BE2C (cell line): ENCODE measurements around the genes RRAD, TPPP3 and CTCF.

GRCh38 chr16:66511668-66512419 lies 38.1 kb downstream of the TK2 start:
- RRBS, result no CpG with 5 or more reads among the region's 11 CpGs

DNA sequence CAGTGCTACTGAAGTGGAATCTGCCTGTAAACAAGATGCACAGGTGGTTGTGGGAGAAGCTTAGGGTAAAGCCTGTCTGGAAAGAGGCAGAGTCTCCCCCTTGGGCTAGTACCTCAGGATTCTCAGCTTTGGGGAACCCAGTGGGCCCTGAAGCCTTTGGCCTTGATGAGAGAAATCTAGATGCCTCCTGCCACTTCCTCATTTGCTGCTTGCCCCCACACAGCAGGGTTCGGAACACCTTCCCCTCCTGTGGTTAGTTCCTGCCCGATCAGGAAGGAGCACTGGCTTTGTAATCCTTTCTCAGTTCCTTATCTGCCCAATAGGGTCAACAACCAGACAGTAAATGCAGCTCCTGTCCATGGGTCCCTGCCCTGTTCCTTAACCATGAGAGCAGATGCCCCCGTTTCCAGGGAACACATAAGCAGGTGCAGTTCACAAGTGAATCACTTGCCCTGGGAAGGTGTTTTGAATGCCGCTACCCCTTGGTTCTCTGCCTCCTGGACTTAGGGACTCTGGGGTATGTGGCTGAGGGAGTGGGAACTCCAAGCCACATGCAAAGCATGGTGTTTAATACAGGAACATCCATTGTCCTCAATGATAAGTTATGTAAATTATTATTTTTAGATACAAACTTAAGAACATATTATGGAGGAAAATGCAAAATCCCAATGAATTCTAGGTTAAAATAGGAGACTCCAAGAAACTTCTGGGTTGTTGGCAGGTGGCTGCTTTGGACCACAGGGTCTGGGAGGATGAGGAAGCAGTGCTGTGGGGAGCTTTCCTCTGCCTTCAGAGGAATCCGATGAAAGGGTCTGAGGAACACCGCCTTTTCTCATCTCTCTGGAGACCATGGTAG lies 24.9 kb downstream of the TK2 start:
- RRBS, result no CpG with 5 or more reads among the region's 6 CpGs

GRCh38 chr16:66695609-66696185 lies 846 bp downstream of the CMTM4 start:
- RRBS, result 24% methylated on average over 11 of the region's 22 CpGs

GRCh38 chr16:66871644-66872206 lies 8.6 kb upstream of the PDP2 start:
- RRBS, result no CpG with 5 or more reads among the region's 3 CpGs

DNA sequence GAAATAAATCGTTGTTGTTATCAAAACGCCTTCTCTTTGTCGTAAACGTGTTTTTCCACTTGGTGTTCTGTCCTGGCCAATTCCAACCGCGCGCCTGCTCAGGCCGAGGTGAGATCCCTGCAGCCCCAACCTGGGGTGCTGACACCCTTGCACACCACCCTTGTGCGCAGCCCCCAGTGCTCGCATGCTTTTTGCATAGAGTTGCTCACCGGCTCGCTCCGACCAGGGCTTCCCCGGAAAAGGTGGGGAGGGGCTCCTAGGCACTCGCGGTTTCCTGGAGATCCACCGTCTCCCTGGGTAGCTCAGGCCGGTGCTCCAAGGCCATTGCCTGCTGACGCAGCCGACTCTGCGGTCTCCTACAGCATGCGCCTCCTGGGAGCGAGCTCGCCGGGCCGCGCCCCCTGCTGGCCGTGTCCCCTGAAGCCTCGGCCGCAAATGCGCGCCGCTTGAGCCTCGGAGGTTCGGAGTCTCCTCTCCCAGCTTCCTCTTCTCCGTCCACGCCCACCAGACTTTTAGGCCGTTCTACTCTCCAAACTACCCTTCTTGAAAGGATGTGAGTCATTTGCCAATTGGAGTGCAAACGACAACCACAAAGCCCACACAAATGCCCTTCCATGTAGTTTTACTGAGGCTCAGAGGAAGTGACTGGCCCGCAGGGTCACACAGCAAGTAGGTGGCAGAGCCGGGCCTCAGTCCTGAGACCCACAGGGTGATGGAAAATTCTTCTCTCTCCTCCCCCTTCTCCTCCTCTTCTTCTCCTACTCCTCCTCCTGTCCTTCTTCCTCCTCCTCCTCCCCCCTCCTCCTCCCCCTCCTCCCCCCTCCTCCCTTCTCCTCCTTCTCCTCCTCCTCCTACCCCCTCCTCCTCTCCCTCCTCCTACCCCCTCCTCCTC lies 7.2 kb upstream of the PDP2 start:
- RRBS, result 1% methylated on average over 11 of the region's 41 CpGs

DNA sequence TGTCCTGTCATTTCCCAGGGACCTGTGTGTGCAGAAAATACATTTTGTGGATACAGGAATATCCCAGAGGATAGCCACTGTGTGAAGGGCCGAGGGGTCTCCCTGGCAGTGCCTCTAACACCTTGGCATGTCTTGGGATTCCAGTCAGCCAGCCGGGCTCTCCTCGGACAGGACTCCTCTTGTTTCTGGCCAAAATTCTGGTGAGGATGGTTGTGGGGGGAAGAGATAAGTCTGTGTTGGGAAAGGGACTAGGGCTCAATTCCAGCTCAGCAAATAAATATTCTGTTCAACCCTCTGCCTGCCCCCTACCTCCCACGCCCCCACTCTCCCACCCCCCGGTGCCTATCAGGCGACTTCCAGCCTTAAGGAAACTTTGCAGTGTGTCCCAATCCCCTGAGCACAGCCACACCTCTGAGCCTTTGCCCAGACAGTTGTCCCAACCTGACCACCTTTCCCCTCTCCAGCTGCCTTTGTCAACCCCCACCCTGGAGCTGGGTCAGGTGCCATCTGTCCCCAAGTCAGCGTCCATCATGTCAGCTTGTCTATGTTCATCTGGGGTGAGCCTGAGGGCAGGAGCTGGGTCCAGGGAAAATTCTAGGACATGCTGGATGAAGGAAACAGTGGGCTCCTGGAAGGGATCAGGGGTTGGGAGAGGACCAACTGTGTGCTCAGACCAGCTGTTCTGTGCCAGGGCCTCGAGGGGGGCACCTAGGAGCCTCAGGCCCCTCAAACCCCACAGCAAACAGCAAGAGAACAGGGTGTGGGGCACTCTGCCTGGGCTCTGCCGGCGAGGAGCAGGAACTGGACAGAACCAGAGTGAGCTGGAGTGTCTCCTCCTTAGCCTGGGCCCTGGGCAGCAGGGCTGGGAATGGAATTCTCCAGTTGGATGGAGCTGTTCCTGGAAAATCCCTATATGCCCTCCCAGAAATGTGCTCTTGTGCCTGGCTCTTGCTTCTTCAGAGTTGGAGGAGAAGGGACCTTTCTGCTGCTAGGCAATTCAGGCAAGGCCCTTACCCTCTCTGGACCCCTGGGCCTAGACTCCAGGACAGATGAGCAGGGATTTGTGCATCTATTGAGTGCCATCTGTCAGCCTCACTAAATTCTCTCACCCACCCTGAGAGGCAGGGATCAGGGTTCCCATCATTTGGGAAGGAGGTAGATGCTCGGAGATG lies 17.8 kb downstream of the CDH16 start:
- RRBS, result no CpG with 5 or more reads among the region's 11 CpGs

- RRBS, result no CpG with 5 or more reads among the region's 5 CpGs
Measured at GRCh38 chr16:66919886-66920395, 1.3 kb upstream of the CDH16 start.

GRCh38 chr16:66925397-66925982 lies at the start of gene RRAD:
Gene RRAD (minus strand): TSS chr16:66925535.
- RRBS, result 39% methylated on average over 3 of the region's 36 CpGs

DNA sequence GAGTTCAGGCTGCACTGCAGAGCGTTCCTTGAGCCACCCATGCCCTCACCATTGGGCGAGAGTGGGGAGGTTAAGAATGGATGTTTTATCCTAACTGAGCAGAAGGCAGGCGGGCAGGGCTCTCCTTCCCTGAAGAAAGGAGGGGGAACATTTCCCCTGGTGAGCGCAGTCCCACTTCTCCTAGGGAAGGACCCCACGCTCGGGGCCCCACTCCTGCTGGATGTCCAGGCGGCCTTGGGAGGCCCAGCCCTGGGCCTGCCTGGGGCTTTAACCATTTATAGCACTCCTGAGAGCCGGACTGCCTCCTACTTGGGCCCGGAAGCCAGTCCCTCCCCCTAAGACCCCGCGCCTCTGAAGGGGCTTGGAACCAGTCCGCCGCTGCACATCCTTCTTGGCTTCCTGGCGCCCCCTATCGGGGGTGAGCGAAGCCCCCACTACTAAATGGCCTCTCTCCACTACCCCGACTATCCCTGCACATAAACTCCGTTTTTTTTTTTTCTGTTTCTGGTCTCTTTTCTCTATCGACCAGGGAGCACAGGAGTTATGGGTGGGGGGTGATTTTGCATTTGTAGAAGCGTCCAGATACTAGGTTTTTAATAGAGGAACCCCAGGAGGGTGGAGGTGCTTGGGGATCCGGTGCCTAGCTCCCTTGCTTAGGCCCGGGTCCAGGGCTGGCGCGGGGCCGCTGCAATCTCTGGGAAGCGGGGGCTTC lies 5.1 kb downstream of the HSF4 start:
- RRBS, result no CpG with 5 or more reads among the region's 26 CpGs

DNA sequence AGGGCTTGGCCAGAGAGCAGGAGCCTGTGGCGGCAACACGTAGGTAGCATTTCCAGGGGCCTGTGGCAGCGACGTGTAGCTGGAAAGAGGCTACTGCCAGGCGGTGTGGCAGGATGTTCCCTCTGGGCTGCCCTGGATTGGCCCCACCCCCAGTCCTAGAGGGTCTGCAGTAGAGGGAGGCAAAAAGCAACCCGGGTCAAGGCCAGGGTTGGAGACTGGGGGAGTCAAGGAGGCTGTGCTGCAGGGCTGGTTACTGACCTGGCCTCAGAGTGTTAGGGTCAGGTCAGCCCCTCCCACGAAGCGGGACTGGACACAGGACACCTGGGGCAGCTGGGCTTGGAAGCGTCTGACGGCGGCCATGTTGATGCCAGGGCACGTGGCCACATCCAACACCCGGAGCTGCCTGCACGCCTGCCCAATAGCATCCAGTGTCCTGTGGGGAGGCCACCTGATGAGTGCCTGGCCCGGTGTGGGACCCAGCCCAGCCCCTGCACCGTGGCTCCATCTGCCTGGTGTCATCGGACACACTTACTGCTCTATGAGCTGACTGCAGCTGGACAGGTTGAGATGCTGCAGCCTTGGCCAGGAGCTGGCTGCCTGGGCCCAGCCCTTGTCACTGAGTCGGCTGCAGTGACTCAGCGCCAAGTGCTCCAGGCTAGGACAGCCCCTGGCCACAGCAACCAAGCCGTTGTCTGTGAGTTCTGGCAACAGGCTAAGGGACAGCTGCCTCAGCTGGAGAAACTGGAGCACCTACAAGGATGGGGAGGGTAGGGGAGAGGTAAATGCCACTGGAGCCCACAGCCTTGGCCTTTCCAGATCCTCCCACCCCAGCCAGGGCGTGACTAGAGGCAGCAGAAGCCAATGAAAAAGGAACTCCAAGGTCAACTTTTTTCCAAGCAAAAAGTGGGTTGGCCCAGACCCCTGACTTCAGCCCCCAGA lies 8.7 kb downstream of the ELMO3 start:
- RRBS, result 38% methylated on average over 3 of the region's 21 CpGs

- RRBS, result 92% methylated on average over 7 of the region's 37 CpGs
Measured at GRCh38 chr16:67229888-67231268, 3.4 kb downstream of the TMEM208 start.

- RRBS, result 2% methylated on average over 16 of the region's 85 CpGs
Measured at GRCh38 chr16:67393028-67394257, at the start of gene TPPP3. Gene TPPP3 (minus strand): TSS chr16:67393498.

DNA sequence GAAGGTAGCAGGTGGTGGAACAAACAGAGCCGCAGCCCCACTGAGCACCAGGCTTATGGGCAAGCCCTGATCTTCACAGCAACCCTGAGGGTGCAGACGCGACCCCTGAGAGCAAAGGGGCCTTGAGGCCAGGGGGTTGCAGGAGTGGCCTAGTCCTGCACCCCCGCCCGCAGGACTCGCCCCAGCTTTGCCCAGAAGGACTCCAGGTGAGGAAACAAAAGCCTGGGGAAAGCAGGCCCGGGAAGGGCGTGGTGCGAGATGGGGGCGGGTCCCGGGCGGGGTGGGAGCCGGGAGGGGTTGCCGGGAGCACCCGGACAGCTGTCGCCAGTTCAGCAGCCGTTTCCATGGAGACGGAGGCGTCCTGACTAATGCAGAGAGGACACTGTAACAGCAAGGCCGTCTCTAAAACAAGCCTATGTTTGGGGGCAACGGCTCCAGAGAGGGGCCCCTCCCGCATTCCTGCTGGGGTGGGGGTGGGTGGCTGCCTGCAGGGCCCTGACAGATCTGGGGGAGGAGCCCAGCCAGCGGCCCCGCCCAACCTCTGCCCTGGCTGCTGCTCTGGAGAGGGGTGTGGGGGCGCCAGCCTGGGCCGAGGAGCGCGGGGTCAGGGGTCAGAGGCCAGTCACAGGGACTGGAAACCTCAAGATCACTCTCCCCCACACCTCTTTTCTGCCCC lies 2.9 kb upstream of the TPPP3 start:
- RRBS, result no CpG with 5 or more reads among the region's 28 CpGs

GRCh38 chr16:67546336-67547568 lies 15.6 kb upstream of the CTCF start:
- RRBS, result no CpG with 5 or more reads among the region's 16 CpGs

GRCh38 chr16:67561881-67562914 lies at the start of gene CTCF:
Gene CTCF (plus strand): TSS chr16:67562526.
- RRBS, result 1% methylated on average over 77 of the region's 137 CpGs

DNA sequence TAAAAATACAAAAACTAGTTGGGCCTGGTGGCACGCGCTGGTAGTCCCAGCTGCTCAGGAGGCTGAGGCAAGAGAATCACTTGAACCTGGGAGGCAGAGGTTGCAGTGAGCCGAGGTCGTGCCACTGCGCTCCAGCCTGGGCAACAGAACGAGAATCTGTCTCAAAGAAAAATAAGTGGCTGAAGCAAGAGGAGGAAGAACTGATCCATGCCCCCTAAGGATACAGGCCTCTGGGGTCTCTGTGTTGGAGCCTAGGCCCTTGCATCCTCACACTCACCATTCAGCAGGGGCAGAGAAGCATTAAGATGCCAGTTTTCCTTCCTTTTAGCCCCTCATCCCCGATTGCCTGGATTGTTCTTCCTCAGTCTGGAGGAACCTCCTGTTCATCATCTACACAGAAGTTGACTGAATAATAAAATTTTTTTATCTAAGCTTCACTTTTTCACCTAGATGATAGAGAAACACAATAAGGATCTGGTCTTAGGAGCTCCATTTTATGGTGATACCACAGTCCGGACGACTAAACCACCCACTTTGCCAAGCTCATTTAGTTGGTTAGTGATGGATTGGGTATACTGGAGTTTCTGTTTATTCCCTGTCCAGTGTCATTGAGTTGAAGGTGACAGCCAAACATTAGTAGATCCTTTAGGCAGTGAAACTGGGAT lies 37.0 kb downstream of the CTCF start:
- RRBS, result no CpG with 5 or more reads among the region's 9 CpGs

- RRBS, result no CpG with 5 or more reads among the region's 37 CpGs
Measured at GRCh38 chr16:67654300-67655035, 5.6 kb downstream of the ACD start.

- RRBS, result no CpG with 5 or more reads among the region's 7 CpGs
Measured at GRCh38 chr16:67672221-67673007, 5.8 kb downstream of the C16orf86 start.

GRCh38 chr16:67674655-67675401 lies 8.2 kb downstream of the C16orf86 start:
- RRBS, result no CpG with 5 or more reads among the region's 21 CpGs

DNA sequence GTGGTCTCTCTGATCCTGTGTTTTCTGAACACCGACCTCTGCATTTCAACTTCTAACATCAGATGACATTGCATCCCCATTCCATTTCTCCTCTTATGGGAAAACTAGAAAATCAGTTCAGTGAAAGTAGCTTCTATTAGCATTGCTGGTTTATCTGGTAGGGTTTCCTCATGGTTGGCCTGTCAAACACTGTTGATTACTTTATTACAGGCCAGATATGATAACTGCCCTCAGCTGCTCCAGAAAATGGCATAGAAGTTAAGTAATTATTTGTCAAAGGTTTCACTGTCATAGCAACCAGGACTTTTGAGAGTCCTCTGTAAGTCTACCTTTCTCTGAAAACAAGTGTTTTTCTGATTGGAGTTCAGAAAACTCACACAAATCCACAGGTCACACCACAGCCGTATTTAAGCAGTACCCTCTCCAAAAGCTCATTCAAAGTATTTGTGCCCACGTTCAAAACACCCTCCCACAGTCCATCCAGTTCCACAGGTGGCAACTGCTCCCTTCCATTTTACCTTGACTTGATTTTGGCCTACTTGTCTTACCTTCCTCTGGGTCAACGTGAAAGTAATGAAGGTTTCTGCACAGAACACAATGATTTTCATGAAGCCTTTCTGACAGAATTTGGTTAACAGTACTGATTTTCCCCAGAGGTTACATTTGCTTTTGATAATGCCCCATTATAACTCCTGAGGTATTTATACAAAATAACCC lies 2.9 kb downstream of the GFOD2 start:
- RRBS, result no CpG with 5 or more reads among the region's 4 CpGs